ENCODE data around the genes CCDC85C, HHIPL1 and WARS1.

DNA sequence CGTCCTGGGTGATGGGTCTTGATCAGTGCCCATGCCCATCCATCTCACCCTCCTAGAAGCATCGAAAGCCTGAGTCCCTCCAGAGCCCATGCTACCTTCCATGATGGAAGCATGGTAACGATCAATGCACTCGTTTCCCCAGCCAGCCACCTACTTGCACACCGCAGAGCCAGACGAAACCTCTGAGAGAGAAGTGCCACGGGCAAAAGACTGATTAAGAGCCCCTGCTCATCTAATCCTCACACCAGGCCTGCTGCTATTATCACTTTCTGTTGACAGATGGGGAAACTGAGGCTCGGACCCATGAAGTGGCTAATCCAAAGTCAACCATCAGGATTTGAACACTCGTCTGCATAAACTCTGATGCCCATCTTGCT, 15.9 kb downstream of the BCL11B start:
- PRO-cap, result no peak

GRCh38 chr14:99274300-99275156, 2.5 kb upstream of the BCL11B start:
- PRO-cap, result no peak

DNA sequence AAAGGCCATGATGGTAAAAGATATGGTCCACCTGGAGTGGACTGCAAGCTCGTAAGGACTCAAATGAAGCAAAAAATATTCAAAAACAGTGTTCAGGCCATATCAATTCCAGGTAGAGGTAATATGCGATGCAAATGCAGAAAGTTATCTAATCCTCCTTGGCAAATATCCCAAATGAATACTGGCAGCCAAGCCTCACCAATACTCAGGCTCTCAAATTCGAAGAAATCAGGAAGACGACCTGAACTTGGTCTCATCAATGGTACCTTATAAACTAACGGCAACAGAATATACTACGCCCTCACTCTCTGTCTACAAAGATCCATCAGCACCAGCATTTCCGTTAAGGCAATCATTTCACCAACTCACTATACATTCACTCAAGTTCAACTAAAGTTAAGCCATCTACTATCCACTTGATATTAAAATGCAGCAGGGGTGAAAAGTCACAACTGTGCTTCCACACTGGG, 35.7 kb downstream of the SETD3 start:
- PRO-cap, result no peak

GRCh38 chr14:99501606-99502188, 20.5 kb downstream of the CCNK start:
- PRO-cap, result no peak

DNA sequence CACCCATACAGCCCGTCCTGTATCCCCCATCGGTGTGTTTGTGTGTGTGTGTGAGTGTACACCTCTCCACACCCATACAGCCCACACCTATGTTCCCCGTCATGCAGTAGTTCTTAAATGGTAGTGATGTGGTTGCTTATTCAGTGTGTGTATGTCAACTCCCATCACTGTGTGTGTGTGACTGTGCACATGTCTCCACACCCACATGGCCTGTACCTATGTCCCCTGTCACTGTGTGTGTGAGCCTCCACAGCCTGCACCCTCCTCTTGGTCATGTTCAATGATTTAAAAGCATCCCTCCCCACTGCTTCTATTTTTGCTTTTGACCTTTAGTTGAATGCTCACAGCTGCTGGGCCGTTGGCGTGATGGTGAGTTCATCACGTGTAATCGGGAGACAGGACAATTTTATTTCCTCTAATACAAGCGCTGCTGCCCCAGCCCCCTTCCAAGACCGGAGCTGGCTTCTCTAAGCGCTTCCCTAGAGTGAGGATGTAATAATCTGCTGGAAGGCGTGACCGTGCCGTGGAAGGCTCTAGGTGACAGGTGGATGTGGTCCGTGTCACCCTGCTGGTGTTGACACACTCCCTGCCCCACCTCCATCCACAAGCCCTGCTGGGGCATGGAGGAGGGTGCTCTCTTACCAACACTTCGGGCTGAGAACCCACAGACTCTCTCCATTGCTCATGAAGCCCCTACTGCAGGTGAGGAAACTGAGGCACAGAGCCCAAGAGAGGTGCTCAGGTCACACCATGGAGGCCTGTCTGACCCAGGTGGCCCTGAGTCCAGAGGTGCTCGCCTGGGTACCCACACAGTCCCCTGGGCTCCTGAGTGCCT, 25.4 kb downstream of the CCDC85C start:
- PRO-cap, result no peak

DNA sequence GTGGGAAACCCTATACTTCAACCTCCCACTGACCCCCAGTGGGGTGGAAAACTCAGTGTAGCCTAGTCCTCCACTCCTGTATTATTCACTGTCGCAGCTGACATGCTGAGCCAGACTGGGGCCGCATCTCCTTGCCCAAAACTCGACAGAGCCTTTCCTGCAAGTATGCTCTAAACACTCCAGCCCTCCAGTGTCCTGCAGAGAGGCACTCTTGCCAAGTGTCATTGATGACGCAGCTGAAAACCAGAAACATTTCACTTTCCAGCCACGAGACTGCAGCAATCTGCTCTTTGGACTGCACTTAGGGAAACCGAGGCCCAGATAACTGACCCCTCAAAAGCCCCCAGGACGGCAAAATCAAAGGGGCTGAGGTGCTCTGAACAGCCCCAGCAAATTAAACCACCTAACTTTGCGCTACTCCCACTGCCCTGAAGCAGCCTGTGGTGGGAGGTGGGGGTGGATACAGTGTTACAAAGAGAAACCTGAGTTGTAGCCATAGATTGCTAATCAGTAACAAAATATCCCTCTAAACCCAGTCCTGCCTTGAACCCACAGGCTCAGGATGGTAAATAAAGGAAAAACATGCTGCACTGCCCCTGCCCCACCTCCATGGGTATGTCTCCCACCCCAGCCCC, 2.6 kb downstream of the CCDC85C start:
- PRO-cap, result no peak

GRCh38 chr14:99603796-99604717, at the start of gene CCDC85C:
TSS of gene CCDC85C (minus strand) at chr14:99604207.
- PRO-cap, result bidirectional peak, plus-strand start at chr14:99604150, minus-strand start at chr14:99604207; bidirectional peak, plus-strand start at chr14:99604635, minus-strand start at chr14:99605054

- PRO-cap, result no peak
Measured at GRCh38 chr14:99619627-99619956, 15.6 kb upstream of the CCDC85C start.

- PRO-cap, result no peak
Measured at GRCh38 chr14:99619957-99620480, 16.0 kb upstream of the CCDC85C start.

DNA sequence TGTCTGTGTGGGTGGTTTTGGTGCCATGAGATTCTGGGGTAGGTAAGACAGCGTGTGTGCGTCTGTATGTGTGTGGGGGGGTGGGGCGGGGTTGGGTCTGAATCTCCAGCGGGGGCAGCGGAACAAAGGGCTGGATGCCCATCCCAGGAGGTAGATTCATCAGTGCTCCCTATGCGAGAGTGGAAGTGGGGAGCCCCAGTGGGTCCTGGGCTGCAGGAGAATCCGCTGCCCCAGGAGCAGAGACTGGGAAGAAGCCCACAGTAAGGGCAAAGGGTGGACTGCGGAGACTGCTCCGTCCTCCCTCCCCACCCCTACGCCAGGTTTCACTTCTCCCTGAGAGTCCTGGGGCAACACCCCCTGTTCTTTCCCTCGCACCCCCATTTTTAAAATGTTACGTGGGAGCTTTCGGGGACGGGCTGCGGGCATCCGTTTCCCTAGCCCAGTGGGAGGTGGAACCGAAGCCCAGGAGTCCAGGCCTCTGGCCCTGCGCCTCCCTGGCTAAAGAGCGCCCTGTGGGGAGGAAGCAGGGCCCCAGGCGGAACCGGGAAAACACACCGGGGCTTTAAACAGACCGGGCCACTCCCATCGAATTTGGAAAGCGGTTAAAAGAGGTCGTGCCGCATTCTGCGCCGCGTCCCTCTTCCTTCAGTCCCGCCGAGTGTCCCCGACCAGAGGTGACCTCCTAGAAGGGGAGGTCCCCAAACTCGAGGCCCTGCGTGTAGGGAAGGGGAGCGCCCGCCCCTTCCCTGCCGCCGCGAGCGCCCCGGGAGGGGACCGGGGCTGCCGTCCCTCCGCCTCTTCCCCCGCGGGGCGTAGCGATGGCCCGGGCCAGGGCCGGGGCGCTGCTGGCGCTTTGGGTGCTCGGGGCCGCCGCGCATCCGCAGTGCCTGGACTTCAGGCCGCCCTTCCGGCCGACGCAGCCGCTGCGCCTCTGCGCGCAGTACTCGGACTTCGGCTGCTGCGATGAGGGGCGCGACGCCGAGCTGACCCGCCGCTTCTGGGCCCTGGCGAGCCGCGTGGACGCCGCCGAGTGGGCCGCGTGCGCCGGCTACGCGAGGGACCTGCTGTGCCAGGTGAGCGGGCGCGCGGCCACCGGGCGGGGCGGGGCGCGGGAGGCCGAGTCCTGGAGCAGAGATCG, at the start of gene HHIPL1:
TSS of gene HHIPL1 (plus strand) at position 740 of the 1,138 bp plus-strand sequence.
- PRO-cap, result unidirectional peak, plus-strand start at position 648 of the sequence

DNA sequence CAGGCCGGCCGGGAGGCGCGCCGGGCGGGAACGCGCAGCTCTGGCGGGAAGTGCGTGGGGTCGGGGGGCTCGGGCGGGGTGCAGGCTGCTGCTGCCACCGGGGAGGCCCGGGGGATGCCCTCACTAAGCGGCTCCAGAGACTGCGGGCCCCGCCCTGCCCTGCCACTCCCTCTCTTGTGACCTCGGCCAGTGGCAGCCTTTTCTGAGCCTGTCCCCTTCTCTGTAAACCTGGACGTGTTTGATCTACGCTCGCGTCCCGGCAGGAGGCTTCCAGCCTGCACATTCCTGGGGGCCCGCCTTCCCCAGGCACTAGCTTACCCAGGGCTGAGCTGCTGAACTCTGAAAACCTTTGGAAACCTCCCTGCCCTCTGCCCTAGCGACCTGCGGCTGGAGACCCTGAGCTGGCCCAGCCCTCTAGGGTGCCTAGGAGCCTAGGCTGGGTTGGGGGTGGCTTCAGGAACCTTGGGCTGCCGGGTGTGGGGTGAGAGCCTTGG, 46.4 kb downstream of the CYP46A1 start:
- PRO-cap, result bidirectional peak, plus-strand start at position 342 of the sequence, minus-strand start at position 240 of the sequence

- PRO-cap, result no peak
Measured at GRCh38 chr14:100022676-100023449, 42.4 kb upstream of the EVL start.

DNA sequence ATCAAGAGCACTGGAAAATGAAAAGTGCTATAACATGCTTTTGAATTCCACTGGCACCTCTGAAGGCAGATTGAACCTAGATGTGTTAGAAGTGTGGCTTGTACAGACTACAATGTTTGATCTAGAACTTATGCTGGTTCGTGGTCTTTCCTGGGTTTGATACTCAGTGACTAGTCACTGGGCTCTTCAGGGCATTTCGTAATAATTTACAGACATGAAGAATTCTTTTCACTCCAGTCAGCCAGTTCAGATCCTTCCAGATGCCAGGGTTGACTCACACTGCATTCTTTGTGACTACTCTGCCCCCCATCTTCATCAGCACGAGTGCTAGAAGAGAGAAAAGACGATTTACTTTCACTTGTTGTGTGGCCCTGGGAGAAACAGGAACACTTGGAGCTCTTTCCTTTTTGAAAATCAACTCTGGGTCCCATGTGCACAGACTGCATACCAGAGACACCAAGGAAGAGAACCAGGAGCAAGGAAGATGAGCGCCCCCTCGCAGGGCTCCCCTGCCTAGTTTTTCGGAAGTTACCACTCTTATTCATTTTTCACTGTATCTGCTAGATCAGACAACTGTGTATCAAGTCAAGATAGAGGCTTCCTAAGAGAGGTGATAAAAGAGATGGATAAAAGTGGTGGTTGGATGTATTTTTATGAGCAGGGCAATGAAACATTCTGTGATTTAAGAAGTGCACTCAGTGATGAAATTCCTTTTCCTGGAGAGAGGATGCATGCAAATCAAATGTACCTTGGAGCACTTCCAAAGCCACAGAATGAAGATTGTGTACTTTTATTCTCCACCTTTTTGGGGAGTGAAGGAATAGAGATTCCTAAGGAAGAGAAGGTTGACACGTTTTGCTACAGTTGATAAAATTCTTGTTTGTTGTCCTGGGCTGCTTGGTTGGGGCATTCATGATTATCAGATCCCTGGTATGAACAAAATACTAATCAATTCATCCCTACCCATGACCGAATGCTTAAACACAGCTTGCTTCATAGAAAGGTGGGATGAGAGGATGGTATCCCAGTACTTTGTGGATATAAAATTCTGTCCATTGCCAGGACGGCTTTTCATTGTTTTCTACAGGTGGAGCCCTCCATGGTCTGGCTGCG, 33.4 kb upstream of the EVL start:
- PRO-cap, result no peak

GRCh38 chr14:100066253-100066668, 1.0 kb downstream of the EVL start:
- PRO-cap, result no peak

- PRO-cap, result no peak
Measured at GRCh38 chr14:100105929-100106202, 40.6 kb downstream of the EVL start.

DNA sequence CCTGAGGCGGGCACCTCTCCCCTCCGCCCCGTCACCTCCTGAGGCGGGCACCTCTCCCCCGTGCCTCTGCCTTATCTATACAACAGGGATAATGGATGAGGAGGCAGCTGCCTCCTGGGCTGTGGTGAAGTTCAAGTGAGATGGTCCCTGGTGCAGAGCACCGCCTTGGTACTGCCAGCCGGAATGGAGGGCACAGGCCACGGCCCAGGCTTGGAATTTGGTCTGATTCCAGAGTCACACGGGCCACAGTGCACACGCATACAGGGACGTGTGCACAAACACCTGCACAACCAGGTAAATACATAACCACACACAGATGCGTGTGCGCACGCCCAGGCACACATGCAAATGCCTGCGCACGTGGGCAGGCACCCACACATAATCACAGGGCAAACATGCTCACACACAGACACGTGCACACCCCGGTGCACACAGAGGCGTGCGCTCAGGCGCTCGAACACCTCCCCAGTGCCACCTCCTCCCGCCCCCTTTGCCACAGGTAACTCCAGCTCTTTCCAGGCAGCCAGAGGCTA, 11.5 kb downstream of the DEGS2 start:
- PRO-cap, result no peak

DNA sequence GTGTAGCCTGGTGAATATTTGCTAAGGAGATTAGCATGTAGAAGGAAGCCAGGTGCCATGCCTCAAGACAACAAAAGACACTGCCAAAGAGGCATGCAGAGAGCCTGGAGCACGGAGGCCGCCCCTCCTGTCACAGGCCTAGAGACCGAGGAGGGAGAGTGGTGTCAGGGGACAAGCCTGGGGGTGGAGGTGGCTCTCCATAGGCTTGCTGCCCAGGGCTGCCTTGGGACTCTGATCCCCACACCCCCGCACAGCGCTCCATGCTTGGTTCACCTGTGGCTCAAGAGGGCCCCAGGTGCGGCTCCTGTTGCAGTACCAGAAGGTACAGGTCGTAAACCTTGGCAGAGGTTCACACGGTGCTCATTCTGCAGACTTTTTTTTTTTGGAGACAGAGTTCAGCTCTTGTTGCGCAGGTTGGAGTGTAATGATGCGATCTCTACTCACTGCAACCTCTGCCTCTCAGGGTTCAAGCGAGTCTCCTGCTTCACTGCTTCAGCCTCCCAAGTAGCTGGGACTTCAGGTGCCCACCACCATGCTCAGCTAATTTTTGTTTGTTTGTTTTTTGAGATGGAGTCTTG, 28.1 kb upstream of the DEGS2 start:
- PRO-cap, result no peak

DNA sequence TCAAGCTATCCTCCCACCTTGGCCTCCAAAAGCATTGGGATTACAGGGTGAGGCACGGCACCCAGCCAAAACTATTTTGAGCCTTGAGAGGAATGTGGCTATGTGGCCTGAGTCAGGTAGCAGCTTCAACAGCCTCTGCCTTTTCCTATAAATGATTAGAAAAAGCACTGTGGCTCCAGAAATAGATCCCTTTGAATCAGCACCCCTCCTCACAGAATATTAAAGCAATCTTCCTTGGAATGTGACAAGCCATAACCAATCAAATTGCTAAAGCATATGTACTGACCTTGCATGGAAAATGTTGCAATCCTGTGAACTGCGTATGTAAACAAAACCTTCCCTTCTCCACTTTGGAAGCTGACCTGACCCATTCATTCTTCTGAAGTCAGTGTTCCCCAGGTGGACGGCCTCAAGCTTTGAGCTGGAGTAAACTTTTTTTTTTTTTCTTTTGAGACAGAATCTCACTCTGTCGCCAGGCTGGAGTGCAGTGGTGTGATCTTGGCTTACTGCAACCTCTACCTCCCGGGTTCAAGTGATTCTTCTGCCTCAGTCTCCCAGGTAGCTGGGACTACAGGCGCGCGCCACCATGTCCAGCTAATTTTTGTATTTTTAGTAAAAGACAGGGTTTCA, 34.4 kb upstream of the YY1 start:
- PRO-cap, result no peak

DNA sequence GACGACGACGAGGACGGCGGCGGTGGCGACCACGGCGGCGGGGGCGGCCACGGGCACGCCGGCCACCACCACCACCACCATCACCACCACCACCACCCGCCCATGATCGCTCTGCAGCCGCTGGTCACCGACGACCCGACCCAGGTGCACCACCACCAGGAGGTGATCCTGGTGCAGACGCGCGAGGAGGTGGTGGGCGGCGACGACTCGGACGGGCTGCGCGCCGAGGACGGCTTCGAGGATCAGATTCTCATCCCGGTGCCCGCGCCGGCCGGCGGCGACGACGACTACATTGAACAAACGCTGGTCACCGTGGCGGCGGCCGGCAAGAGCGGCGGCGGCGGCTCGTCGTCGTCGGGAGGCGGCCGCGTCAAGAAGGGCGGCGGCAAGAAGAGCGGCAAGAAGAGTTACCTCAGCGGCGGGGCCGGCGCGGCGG, 463 bp downstream of the YY1 start:
- PRO-cap, result bidirectional peak, plus-strand start at position 245 of the sequence, minus-strand start at position 104 of the sequence

DNA sequence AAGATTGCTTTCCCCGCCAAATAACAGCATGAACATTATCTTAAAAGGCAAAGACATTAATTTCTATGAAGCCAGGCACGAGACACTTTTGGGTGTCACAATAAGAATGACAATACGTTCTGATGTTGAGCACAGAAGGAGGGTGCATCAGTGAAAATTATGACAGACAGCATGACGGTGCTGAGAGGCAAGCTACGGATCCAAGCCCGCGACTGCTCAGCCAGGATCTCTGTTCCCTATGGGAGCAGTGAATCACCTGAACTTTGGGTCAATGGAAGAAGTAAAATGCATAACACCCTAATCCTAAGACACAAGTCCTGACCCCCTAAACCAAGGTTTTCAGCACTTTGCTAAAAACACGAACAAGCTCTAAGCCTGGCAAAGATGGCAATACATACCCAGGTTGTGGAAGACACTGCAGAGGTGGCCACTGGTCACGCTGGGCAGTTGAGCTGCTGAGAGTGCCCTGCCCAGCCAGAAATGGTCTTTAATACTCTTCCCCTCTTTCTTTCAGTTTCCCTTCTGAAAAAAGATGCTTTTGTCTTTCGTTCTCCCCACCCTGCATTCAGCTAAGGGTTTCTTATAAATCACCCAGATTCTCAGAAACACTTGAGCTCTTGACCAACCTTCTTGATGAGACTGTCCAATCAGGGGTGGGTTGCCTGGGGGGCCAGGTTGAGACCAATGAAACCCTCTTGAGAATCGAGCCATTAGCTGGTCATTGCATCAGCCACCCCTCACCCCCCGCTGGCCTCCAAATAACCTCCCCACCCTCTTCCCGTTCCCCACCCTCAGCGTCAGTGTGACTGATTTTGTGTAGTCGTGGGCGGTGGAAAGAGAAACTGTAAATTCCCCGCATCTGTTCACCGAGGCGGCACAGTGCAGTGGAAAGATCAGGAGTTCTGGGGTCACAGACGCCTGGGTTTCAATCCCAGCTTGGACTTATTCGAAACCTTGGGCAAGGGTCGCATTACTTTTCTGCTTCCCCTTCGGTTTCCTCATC, at the start of gene WARS1:
TSS of gene WARS1 (minus strand) at position 463 of the 1,003 bp plus-strand sequence.
- PRO-cap, result bidirectional peak, plus-strand start at position 874 of the sequence, minus-strand start at position 712 of the sequence

Measured in progenitor cell of endocrine pancreas (in vitro differentiated cells).